UCH-1 (cell line): ENCODE measurements around a stretch of chr21.

- RRBS, result no CpG with 5 or more reads among the region's 6 CpGs
These were observed 45.9 kb upstream of the ETS2 start for GRCh38 chr21:38759854-38760207.

DNA sequence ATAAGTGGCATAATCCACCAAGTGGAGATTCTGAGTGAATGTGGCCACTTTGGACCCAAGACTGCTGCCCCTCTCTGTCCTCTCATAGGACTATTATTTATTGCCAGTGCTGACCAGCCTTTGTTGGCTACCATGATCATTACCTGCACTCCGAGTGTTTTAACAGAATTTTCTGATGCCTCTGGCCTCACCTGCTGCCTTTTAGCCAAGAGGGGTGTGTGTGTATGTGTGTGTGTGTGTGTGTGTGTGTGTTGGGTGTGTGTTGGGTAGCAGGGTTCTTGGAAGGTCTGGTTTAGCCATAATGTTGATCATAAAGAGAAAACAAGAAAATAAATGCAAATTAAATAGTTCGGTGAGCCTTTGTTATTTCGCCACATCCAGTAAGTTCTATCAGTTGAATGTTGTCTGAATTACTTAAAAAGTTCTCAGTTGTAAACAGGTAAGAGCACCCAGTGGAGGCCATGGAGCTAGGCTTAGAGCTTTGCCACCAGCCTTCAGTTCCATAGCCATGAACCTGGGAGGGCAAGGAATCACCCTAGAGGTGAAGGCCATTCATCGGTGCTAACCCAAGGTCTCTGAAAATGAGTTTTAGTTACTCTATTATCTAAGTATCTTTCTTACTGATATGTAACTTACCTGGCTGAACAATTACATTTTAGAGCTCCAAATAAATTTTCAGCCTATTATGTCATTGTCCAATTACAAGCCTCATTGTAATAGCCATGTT is 2.8 kb downstream of the ETS2 start:
- RRBS, result no CpG with 5 or more reads among the region's 4 CpGs

DNA sequence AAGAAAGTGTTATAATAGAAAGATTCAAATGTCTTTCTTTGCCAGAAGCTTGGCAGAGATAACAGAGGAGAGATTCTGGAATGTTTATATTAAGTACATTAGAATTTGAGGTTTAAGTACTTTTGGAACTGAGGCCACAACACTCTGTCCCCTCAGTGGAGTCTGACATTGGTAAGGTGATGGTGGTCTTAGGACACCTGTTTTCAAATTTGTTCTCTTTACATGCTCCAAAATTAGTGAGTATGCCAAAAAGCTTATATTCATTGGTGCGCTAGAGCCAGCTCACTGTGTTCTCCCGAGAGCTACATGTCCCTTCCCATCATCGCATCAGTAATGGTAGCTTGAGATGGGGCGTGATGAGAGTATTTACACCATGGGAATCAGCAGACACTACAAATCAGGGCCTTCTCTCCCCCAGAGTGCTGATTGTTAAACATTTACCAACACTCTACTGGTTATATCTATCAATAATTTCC is 19.5 kb downstream of the ETS2 start:
- RRBS, result no CpG with 5 or more reads among the region's 4 CpGs

DNA sequence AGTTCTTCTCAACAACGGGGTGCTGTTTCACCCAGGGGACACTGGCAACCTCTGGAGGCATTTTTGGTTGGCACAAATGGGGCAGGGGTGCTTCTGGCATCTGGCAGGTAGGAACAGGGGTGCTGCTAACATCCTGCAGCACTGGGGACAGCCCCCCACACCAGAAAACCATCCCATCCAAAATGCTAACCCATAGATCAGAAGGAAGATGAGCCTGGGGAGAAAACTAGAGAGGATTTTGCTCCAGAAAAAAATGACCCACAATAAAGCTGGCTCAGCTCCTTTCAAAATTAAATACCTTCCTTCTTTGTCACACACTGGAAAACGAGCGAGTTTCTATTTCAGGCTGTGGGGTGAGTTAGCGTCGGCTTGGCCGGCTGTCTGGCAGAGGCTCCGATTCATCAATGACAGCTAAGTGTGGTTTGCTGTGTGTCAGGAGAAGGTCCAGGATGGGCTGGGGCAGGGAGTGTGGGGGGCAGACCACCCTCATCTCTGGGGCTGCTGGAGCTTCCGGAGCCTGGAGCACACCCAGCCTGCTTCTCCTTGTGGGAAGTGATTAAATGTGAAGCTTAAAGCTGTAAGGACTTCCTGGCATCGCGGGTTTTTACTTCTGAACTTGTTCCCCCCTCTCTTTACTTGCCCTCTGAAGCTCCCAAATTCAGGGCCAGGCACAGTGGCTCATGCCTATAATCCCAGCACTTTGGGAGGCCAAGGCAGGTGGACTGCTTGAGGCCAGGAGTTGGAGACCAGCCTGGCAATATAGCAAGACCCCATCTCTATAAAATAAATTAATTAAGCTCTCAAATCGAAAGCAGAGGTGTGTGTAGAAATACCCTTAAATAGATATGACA is 120.2 kb downstream of the ETS2 start:
- RRBS, result no CpG with 5 or more reads among the region's 11 CpGs

DNA sequence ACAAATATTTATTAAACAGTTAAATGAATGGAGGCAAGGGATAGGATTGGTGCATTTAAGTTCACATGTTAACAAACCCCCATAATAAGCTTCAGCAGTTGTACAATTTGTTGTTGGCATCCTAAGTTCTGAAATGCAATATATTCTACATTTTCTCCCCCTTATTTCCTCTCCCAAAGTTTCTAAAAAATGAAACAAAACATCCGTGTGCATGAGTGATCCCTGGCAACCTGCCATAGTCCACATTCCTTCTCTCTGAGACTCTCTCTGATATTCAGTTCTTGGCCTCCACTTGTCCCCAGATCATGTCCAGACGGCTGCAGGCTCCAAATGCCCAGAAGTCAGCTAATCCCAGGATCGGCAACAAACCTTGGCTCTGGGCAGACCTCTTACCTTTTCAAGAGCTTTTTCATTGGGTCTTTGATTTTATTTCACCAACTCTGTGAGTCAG is 187.8 kb downstream of the ETS2 start:
- RRBS, result no CpG with 5 or more reads among the region's 3 CpGs

GRCh38 chr21:38997141-38997773 is 186.0 kb downstream of the PSMG1 start:
- RRBS, result no CpG with 5 or more reads among the region's 6 CpGs

DNA sequence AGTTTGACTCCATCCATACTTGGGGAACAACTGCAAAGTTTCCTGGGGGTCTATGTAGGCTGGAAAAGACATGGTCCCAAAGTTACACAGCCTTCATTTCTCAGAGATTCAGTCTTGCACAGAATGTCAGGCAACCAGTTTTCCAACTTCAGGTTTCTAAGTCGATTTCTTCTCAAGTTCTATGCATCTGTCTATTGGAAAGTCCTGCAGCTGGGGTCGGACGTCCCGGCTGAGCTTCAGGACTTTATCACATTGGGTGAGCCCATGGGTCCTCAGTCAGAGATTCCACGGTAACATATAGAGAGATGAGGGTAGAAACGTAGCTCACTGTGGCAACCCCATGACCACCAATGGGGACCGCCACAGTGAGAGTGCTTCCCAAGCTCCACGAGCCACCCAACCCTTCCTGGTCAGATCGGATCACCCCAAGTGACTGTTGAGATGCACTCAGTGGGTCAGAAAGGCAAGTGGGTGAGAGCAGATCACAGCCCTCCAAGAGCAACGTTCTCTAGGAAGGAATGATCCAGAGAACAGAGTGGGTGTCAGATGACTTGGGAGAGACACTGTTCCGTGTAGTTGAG is 177.2 kb downstream of the PSMG1 start:
- RRBS, result no CpG with 5 or more reads among the region's 11 CpGs

- RRBS, result no CpG with 5 or more reads among the region's 10 CpGs
These were observed 152.8 kb downstream of the PSMG1 start for GRCh38 chr21:39030312-39030910.

GRCh38 chr21:39208904-39209293 is 25.6 kb upstream of the PSMG1 start:
- RRBS, result no CpG with 5 or more reads among the region's 1 CpG

GRCh38 chr21:39312936-39313151 is 588 bp downstream of the BRWD1 start:
- RRBS, result 6% methylated on average over 2 of the region's 30 CpGs

- RRBS, result no CpG with 5 or more reads among the region's 14 CpGs
These were observed 47.8 kb downstream of the B3GALT5 start for GRCh38 chr21:39660532-39661028.

DNA sequence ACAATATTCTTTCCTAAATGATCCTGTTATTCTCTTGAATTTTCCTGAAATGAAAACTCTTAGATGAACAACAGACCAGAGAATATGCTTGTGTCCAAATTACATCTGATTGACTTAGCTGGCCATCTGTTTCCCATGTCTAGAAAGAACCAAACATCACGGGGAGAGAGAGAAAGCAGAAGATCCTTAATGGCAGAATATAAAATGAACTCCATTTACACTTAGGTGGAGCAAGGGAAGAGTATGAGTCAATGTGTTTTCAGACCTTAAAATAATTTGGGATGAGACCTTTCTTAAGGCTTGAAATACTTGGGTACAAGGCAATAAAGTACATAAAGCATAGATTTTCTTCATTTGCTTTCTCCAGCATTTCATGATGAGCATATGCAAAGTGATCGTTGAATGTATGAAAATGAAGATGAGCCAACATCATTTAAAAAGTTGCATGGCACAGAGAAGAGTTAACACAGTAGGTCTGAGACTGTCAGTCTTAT is 162.1 kb downstream of the DSCAM start:
- RRBS, result no CpG with 5 or more reads among the region's 2 CpGs

DNA sequence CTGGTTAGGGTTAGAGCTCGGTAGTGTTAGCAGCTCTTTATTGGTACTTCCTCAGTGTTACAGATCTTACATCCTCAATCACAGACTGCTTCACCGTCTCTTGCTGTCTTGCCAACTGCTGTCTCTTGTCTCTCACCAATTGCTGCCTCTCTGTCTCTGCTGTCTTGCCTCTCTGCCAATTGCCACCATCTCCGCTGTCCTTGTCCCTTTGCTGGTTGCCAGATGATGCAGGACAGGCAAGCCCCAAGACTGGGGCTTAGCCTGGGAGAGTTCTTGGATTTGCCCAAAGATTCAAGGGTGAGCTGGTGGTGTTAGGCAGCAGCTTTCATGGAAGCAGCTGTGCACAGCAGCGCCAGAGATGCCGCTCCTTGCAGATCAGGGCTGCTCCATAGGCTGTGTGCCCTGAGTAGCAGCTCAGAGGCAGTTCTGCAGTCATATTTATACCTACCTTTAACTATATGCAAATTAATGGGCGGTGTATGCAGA is 18.5 kb downstream of the BACE2 start:
- RRBS, result no CpG with 5 or more reads among the region's 6 CpGs

DNA sequence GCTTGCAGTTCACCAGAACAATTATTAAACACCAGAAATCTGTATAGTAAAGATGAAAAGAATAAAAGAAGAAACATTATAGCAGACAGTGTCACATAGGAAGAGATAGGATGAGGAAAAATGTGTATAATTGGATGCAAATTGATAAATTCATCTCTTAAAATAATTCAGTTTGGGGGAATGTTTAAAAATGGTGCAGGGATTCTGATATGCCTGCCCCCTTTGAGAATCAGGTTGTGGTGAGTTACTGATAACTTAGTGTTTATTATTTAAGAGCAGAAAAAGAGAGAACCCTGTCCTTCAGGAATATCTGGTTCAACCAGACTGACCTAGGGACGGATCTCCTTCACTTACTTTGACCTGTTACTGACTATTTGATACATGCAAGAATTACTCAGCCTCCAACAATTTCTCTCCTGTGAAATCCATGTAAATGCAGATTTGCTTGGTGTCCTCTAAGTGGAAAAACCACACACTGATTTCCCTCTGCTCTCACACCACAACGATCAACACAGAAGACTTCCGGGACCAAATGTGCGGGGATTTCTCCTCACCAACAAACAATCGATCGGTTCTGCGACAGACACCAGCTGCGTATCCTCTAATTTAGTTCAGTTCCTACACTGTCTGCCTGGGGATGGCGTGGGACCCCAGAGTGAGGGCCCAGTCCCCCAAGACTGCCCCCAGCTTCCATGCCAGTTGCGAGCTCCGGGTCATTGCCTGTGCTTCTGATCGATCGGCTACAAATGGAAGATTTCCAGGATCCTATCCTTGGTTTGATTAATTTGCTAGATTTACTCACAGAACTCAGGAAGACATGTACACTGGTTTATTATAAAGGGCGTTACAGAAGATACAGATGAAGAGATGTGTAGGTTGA is 51.6 kb downstream of the BACE2 start:
- RRBS, result no CpG with 5 or more reads among the region's 14 CpGs

DNA sequence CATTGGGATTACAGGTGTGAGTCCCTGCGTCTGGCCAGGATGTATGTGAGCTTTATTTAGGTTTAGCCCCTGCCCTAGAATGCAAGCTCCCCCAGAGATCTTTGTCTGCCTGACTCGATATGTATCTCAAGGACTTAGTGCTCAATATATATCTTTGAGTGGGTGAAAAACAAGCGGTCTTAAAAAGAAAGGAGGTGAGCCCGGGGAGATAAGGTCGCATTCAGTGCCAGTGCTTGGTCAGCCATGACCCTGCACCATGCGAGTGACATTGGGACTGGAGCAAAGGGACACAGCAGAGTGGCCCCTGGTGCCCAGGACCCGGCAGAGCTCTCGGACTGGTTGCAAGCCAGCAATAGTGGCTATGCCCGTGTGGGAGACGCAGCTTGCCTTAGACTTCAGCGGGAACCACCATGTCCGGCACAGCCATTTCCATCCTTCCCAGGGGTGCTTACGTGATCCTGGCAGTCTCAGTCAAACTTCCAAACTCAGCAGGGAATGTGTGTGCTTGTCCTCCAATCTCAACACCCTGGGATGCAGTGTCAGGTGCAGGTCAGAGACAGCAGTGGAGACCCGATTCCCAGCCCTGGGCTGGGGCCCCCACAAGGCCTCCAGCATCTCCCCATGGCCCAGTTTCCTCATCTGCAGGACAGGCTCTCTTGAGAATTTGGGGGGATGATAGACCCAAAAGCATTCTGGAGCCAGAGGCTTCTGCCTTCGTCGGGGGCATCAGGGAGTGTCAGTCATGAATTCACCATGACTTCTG is 1.7 kb downstream of the MX2 start:
- RRBS, result 61% methylated on average over 4 of the region's 16 CpGs

GRCh38 chr21:41426844-41427085 is 726 bp downstream of the MX1 start:
- RRBS, result 78% methylated on average over 11 of the region's 15 CpGs

- RRBS, result no CpG with 5 or more reads among the region's 16 CpGs
These were observed 75.5 kb upstream of the TMPRSS2 start for GRCh38 chr21:41583272-41584088.

DNA sequence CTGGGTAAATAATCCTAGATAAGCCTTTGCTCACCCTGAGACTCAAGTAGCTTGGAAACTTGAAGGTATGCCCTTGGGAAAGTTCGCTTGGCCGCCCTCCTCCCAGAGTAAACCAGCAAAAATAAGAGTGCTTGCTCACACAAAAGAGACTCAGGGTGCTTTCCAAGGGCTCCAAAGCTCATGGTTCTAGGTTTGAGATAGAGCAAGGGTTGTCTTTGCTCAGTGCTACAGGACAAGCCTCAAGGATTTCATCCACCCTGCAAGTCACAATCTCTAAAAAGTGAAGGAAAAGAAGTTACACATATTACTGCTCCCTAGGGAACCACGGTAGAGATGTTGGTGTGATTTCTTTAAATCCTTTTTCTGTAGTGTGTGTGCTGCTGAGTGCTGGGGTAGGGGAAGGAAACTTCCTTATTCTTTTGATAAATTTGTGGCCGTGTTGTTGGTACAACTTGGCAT is 86.0 kb upstream of the TMPRSS2 start:
- RRBS, result no CpG with 5 or more reads among the region's 4 CpGs

GRCh38 chr21:41612779-41613410 is 104.9 kb upstream of the TMPRSS2 start:
- RRBS, result no CpG with 5 or more reads among the region's 16 CpGs

GRCh38 chr21:41680068-41680922 is 86.6 kb downstream of the RIPK4 start:
- RRBS, result no CpG with 5 or more reads among the region's 11 CpGs